ENCODE data around the genes GGA1, TRIOBP, ANKRD54, SOX10 and SLC16A8.

GRCh38 chr22:37314684-37315406 is 32.5 kb downstream of the CYTH4 start:
- RRBS, 2 experiments = 89 to 100% methylated on average over 1 of the region's 11 CpGs

- RRBS, 2 experiments = 92 to 94% methylated on average over 10 to 14 of the region's 32 CpGs
Observed at GRCh38 chr22:37484077-37484820, 1.9 kb downstream of the MFNG start.

DNA sequence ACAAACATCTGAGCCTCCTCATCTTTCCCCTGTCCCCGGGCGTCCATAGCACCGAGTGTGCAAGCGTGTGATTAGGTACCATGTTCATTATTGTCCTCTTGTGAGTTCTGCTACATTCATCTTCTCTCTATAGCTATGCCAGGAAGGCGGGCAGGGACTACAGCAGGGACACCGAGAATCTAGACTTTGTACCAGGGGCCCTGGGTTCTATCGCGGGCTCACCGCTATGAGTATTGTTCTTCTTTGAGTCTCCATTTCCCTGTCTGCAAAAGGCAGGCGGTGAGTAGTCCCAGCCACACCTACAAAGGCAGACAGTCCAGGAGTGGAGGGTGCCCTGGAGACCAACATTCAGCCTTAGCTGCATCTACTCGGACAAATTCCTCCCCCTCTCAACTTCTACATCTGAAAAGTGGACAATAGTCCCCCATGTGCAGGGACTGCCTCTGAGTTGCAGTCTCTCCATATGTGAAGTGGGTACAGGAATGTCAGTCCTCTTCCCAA is 2.3 kb upstream of the CARD10 start:
- RRBS, 2 experiments = no CpG with 5 or more reads among the region's 11 CpGs

GRCh38 chr22:37546815-37547501 is 13.3 kb upstream of the CDC42EP1 start:
- RRBS, 2 experiments = 44 to 80% methylated on average over 1 of the region's 19 CpGs

DNA sequence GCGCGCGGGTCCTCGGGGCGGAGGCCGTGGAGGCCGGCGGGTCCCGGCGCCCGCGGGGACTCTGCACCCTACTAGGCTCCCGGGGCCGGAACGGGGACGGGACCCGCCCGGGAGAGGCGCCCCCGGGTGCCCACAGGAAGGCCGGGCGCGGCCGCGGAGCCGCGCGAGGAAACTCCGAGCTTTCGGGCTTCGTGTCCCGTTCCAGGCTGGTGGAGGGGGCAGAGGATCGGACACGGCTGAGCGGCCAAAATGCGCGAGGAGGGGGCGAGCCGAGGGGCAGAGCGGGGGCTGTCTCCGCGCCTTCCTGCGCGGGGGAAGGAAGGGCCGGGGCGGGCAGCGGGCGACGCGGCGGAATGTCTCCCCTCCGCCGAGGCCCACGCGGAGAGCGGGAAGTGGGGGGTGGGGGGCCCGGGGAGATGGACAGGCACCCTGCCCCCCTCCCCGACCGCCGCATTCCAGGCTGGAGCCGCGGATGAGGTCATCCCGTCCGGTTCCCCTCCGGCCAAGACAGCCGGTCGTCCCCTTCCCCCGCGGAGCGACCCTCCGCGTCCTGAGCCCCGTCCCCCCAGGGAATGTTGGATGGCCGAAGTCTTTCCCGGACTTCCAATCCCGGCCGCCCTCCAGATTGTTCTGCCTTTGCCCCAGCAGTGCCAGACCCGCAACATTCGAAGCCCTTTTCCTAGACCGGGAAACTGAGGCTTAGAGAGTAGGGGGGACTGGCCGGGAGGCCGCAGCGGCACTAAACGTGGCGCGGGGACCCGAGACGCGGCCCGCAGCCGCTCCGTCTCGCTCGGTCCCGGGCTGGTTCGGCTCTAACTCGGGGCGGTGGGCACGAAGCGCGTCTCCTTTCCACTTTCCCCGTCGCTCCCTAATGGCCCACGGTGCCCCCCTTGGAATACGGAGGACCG is 575 bp downstream of the CDC42EP1 start:
- RRBS, 2 experiments = 1 to 2% methylated on average over 64 to 66 of the region's 106 CpGs

GRCh38 chr22:37569821-37570075 is 9.5 kb downstream of the CDC42EP1 start:
- RRBS, 2 experiments = 94 to 100% methylated on average over 2 of the region's 5 CpGs

DNA sequence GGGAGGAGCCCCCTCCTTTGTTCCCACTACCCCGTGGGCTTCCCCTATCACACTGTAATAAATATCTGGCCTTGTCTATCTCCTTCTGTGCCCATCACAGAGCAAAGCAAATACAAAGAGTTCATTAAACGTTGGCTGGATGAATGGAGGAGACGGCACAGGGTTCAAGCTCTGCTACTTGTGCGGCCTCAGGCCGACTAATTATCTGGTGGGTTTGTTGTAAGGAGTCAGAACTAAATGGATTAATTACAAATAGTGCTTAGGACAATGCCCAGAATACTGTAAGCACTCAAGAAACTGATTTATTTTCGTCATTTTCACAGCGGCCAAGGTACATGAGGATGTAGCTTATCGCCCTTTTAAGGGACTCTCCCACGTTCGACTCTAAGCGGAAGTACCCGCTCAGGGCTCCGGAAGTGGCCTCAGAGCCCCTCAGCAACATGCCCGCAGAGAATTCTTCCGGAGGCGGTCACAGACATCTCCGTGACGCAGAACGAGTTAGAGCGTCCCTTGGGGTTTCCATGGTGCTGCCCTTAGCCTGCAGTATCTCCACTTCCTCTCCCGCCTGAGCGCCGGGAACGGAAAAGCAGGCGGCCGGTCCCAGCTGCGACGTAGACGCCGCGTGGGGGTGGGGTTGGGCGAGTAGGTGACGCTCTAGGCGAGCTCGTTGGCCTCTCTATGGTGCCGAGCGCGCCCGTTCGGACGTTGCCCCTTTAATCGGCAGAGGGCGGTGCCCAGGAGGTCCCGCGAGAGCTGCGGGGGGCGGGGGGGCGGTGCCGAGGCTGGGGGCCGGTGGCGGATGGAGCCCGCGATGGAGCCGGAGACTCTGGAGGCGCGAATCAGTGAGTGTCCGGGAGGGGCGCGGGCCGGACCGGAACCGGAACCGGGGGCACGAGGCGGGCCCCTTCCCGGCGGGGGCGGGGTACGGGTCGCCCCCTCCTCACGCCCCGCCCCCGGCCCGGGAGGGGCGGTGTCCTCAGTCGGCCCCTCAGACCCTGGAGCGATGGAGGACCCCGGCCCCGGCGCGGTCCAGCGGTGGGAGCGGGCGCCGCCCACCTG is at the start of gene GGA1:
Gene GGA1 (plus strand): TSS at position 773 of the 1,059 bp plus-strand sequence.
- RRBS, 2 experiments = 1 to 2% methylated on average over 18 to 27 of the region's 85 CpGs

GRCh38 chr22:37664749-37665010 is 6.2 kb downstream of the PDXP start:
- RRBS, 2 experiments = no CpG with 5 or more reads among the region's 11 CpGs

GRCh38 chr22:37689050-37689860 is 3.1 kb downstream of the NOL12 start:
- RRBS, 2 experiments = no CpG with 5 or more reads among the region's 16 CpGs

DNA sequence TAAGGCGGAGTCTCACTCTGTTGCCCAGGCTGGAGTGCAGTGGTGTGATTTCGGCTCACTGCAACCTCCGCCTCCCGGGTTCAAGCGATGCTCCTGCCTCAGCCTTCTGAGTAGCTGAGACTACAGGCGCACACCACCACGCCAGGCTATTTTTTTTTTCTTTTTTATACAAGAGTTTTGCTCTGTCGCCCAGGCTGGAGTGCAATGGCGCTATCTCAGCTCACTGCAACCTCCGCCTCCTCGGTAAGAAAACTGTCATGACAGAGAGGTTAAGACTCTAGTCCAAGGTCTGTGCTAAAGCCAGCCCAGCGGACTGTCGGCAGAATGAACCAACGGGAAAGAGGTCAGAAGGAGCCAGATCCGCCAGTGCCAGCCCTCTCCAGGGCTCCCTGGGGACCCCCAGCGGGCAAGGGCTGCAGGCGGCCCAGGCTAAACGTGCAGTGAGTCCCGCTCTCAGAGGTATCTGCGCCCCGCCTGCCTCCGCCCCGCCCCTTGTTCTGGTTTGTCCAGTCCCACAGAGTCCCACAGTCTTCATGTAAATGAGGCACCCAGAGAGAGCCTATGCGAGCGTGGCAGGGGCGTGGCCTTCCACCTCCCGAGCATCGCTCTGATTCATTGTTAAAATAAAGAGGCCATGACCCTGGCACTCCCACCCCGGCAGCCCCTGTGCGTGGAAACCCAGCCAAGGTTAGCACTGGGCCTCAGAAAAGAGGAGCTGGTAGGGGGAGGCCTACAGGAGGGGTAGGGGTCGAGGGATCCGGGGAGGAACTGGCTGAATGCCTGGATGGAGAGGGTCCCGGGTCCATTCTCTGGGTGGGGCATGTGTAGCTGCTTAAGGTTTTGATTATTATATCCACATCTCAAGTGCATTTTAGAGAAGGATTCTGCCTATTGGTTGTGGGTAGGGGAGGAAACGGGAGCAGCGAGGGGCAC is at the start of gene TRIOBP:
Gene TRIOBP (plus strand): TSS at position 646 of the 933 bp plus-strand sequence.
- RRBS, 2 experiments = no CpG with 5 or more reads among the region's 35 CpGs

- RRBS, 2 experiments = no CpG with 5 or more reads among the region's 36 CpGs
Observed at GRCh38 chr22:37757342-37758063, 47.5 kb upstream of the H1-0 start.

DNA sequence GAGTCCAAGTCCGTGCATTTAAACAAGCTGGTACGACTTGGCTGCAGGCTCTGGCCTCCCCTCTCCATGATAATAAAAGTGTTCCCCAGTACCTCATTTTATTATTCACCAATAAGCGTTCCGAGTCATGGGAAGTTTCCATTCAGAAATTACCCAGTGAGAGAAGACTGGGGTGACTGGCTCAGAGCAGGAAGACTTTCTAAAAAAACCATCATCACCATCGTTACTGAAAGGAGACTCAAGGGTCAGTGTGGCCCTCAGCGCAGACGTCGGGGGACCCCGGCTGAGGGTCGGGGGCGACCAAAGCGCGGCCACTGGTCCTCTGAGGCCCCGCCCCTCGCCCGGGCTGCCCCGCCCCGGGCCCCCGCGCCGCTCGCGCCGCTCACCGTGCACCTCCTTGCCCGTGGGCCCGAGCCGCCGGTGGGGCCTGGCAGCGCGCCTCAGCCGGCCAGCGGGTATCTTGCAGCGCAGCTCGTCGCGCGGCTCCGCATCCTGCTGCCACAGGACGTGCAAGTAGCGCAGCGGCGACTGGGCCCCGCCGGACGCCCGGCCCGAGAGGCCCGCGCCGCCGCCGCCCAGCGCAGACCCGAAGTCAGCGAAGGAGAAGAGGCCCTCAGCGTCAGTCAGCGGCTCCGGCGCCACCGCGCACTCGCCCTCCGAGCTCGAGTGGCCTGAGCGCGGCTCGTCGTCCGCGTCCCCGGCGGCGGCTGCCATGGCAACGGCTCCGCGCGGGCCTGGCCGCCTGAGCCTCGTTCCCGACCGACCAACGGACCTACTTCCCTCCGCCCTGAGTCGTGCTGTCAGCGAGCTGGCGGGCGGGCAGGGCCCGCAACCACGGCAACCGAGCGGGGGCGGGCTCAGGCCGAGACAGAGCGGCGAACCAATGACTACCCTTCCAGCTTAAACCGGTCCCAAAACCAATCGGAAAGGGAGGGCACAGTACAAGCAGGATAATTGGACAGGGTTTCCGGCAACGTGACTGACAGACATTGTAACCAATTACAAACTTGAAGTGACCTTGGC is at the start of gene ANKRD54:
Gene ANKRD54 (minus strand): TSS at position 810 of the 1,023 bp plus-strand sequence.
- RRBS, 2 experiments = under 1 to 1% methylated on average over 52 to 58 of the region's 100 CpGs

- RRBS, 2 experiments = 35 to 66% methylated on average over 4 of the region's 20 CpGs
Observed at GRCh38 chr22:37906745-37907019, 585 bp downstream of the MICALL1 start.

DNA sequence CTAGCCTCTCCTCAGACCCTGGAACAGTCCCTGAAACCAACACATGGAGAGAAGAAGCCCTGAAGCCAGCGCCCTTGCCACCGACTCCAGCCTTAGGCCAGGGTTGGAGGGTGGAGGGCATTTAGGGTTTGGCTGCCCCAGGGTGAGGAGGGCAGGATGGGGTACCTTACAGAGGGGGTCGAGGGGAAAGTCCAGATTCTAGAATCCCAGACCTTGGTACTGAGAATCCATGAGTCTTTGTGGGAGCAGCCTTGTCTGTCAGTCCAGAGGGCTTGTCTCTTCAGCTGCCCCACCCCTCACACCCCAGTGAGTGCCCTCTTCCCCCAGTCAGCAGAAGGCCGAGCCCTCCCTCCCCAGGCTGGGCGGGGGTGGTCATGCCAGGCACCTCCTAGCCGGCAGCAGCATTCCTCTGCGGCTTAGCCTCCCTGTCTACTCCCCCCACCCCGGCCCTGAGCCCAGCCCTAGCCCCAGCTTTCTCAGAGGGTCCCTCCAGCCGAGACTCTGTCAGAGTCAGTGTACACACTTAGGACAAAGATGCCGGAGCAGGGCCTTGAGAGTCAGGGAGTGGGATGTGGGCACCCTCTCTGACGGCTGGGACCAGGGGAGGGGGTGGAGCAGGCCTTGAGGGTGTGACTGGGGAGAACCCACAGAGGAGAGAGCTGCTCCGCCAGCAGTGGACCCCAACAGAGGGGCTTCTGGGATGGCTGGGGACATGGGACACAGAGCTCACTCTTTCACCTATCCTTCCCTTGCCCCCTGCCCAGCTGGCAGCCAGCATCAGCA is 4.6 kb downstream of the SOX10 start:
- RRBS, 2 experiments = 30 to 56% methylated on average over 3 to 4 of the region's 12 CpGs

DNA sequence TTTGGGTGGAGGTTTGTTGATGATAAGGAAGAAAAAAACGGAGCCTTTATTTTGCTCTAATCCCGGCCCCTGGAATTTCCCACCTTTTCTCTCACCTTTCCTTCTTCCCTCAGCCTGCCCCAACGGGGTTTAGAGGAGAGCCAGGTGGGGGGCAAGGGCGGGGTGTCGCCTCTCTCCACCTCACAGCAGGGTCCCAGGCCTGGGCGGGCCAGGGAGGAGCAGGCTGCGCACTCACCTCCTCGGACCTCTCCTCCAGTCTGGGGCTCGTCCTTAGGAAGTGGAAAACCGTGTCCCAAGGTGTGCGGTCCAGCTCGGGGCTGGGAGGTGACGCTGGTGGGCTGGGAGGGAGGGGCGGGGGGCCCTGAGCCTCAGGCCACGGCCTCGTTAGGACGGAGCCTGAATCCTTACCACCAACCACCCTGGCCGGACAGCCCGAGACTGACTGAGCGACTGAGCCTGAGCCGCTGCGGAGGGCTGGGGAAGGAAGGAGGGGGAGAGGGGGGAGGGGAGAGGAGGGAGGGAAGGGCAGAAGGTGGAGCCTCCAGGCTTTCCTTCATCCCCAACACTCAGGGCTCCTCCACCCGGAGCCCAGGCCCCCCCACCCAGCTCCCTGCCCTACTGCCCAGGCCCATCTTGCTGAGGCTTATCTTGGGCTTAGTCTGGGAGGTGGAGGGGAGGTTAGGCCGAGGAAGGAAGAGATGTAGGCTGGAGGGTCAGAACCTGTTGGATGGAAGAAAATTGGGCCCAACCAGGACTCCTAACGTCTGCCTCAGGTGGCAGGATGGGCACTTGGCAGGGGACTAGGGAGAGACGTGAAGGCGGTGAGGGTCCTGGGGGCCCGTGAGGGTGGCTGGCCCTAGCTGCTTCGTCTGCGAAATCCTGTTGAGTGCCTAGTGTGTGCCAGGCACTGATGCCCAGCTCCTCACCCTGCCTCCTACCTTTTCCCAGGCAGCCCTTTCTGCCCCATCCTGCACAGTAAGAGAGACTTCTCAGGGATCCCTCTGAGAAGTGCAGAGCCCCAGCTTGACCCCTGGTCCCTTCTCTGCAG is at the start of gene SOX10:
Gene SOX10 (minus strand): TSS at position 452 of the 1,048 bp plus-strand sequence.
- RRBS, 2 experiments = no CpG with 5 or more reads among the region's 30 CpGs

GRCh38 chr22:37996300-37996769 is 12.0 kb upstream of the SOX10 start:
- RRBS, 2 experiments = no CpG with 5 or more reads among the region's 5 CpGs

GRCh38 chr22:37998463-37999185 is 14.3 kb upstream of the SOX10 start:
- RRBS, 2 experiments = no CpG with 5 or more reads among the region's 14 CpGs

GRCh38 chr22:38083914-38084353 is at the start of gene SLC16A8:
SLC16A8 (minus strand) TSS chr22:38084184.
- RRBS, 2 experiments = no CpG with 5 or more reads among the region's 11 CpGs

GRCh38 chr22:38120619-38120951 is 10.1 kb upstream of the BAIAP2L2 start:
- RRBS, 2 experiments = no CpG with 5 or more reads among the region's 16 CpGs

DNA sequence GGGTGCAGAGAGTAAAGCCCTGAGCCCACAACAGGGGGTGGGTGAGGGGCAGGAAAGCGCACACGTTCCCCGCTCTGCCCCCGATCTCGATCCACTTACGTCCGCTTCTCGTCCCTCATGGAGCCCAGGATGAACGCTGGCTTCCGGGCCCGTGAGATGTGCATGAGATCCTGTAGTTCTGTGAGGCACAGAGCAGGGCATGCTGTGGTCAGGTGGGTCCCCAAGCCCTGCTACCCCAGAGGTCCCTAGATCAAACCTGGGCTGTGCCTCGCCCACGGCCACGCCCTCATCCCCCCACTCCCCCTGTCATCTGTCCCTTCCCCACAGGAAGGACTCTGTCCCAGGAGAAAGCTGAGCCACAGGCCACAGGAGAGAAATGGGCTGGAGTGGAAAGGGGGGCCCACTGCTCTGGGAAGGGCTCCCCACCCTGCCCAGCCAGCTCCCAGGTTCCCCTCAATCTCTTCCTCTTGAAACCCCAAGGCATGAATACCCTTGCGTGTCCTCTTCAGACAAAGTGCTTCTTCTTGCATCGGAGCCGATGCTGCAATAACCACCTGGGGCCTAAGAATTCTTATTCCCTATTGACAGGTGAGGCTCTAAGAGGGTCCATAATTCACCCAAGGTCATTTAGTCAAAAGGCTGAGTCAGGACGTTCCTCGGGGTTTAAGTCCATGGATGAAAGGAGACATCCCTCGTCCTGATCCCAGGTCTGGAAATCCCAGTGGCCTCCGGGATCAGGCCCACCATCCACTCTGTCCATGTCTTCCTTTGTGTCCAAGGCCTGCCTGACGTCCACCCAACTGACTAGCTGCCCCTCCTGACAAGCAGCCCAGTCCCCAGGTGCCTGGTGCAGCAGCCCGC is 16.0 kb upstream of the BAIAP2L2 start:
- RRBS, 2 experiments = no CpG with 5 or more reads among the region's 23 CpGs

Data from NT2/D1 (cell line).